Fibroblast of the aortic adventitia (primary cell): ENCODE results near the genes SH2D3C and SLC25A25.

GRCh38 chr9:127154629-127155183 lies 32.3 kb upstream of the ANGPTL2 start:
- CAGE, long polyA plus RNA, result no peak

DNA sequence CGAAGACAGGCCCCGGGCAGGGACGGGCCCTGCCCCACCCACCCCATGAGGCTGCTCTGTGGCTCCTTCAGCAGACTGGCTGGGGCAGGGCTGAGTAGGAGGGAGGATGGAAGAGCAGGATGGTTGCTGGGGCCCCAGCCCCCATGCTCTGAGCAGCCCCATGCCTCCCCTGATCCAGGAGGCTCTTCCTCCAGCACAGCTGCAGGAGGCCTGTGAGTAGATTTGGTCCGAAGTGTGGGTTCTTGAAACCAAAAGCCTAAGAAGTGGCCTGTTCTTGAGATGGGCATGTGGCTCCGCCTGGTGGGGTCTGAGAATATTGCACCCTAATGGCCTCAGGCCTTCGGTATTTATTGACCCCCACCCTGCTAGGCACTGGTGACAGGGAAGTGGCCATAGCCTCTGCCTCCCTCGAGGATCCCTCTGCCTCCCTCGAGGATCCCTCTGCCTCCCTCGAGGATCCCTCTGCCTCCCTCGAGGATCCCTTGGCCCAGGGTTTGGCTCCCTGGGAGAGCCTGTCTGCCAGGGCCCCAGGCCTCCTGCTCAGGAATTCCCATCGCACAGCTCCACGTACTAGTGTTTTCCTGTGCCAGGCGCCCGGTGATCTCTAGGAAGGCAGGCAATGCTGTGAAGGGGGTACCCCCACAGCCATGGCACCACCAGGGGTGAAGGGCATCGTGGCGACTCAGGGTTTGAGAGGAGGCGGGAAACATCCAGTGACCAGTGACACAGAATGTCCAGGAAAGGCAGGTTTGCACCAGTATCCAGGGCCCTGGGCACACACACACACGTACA lies 65.3 kb upstream of the GARNL3 start:
- CAGE, long polyA plus RNA, result no peak

GRCh38 chr9:127384084-127384909 lies 12.7 kb upstream of the SLC2A8 start:
- CAGE, long polyA plus RNA, result no peak

DNA sequence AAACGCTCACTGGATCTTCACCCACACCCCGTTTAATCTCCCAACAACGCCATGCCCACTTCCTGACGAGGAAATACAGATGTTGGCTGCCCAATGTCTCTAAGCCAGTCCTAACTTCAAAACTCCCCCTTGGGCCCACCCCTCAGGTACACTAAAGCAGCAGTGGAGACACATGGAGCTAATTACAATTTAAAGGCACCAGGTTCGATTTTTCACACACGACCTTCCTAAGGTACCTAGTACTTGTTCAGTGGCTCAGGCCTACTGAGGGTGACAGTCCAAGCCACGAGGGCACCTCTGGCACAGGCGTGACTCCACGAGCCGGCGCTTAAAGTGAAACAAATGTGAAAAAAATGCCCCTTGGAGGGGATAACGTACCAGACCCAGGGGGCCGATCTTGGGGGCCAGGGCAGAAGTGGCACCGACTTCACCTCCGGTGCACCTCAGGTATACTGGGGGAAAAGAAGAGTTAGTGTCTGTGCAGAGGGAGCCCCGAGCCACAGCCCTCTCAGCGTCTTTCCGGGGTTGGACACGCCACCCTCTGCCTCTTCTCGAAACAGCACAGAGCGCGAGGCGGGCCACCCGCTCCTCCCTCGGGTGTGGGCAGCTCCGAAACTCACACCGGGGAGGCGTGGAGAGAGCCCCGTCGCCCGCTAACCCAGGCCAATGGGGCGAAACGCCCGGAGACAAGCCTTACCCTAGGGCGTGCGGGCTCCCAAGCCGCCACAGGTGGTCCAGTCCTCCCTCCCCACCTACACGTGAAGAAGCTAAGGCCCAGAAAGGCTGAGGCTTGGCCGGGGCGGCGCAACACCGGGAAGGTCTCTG lies 641 bp downstream of the RPL12 start:
- CAGE, long polyA plus RNA, result no peak

- CAGE, long polyA plus RNA, result no peak
Observed at GRCh38 chr9:127451713-127452693, 693 bp downstream of the LRSAM1 start.

DNA sequence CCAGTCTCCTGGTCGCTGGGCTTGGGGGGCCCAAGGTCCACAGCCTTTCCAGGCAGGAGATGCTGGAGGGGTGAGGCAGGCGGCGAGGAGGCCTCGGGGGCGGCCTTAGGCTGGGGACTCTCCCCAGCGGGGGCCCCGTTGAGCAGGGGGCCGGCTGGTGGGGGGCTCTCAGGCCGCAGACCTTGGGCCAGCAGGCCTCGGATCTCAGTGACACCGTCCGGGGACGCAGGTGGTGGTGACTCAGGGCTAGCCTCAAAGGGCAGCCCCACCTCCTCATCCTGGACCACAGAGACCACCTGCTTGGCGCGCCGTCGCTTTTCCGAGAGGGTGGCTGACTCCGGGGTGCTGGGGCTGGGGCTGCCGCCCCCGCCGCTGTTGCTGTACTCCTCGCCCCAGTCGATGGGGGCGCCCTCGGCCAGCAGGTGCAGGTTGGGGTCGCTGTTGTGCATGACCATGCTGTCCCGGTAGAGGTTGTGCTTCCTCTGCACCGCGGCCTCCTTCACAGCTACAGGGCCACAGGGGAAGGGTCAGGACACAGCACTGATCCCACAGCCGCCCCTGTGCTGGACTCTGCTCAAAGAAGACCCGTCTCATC lies 55.7 kb downstream of the LRSAM1 start:
- CAGE, long polyA plus RNA, result no peak

- CAGE, long polyA plus RNA, result no peak
Observed at GRCh38 chr9:127566192-127566888, 2.5 kb downstream of the NIBAN2 start.

- CAGE, long polyA plus RNA, result no peak
Observed at GRCh38 chr9:127738588-127738861, 3.4 kb upstream of the TOR2A start.

- CAGE, long polyA plus RNA, result no peak
Observed at GRCh38 chr9:127777364-127778006, 981 bp downstream of the SH2D3C start.

- CAGE, long polyA plus RNA, result no peak
Observed at GRCh38 chr9:127778269-127779163, at the start of gene SH2D3C. SH2D3C (minus strand) TSS chr9:127778666.

- CAGE, long polyA plus RNA, result no peak
Observed at GRCh38 chr9:127808809-127809471, 6.3 kb downstream of the FPGS start.

GRCh38 chr9:127824986-127826186 lies 22.7 kb downstream of the FPGS start:
- CAGE, long polyA plus RNA, result no peak

- CAGE, long polyA plus RNA, result no peak
Observed at GRCh38 chr9:127967824-127968569, 12.8 kb downstream of the EEIG1 start.

- CAGE, long polyA plus RNA, result no peak
Observed at GRCh38 chr9:127975441-127976293, 5.1 kb downstream of the EEIG1 start.

DNA sequence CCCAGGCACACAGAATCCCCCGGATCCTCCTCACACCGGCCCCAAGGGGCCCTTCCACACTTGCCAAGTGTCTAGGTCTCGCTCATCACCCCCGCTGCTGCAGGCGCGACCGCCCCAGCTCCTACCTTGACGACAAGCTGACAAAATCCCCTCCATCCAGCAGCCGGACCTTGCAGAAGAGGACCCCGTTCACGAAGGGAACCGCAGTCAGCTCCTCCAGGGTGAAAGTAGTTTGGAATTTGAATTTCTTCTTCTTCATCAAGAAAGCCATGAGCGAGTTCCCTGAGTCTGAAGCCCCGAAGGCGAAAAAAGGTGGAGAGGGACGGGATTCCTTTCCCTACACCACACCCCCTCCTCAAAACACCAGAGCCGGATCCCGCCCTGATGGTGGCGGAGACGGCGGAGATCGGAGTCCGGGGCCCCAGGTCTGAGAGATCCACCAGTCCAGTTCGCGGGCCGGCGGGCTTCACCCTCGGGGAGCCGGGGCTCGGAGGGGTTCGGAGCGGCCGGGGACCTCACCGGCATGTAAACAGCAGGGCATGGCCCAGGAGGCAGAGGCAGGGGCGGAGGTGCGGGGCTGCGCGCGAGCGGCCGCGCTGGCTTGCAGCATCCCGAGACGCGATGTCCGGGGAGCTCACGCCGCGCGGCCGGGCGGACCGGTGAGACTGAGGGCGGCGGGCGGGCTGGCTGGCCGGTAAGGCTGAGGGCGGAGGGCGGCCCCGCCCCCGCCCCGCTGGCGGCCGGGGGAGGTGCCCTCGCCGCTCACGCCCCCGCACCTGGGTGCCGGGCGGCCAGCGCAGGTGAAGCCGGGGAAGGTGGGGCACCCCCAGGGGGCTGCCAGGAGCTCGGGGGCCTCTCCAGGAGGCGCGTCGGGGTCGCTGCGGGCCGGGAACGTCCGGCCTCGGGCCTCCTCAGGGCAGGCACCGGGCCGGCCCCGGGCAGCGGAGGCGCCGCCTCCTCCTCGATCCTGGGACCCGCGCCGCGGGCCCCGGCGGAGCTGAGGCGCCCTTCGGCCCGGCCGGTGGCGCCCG lies 607 bp downstream of the EEIG1 start:
- CAGE, long polyA plus RNA, result no peak

- CAGE, long polyA plus RNA, result no peak
Observed at GRCh38 chr9:128026094-128026666, 40.9 kb downstream of the NAIF1 start.

- CAGE, long polyA plus RNA, result no peak
Observed at GRCh38 chr9:128043385-128044110, 23.6 kb downstream of the NAIF1 start.

- CAGE, long polyA plus RNA, result no peak
Observed at GRCh38 chr9:128068047-128068957, at the start of gene SLC25A25. SLC25A25 (plus strand) TSS chr9:128068232.

DNA sequence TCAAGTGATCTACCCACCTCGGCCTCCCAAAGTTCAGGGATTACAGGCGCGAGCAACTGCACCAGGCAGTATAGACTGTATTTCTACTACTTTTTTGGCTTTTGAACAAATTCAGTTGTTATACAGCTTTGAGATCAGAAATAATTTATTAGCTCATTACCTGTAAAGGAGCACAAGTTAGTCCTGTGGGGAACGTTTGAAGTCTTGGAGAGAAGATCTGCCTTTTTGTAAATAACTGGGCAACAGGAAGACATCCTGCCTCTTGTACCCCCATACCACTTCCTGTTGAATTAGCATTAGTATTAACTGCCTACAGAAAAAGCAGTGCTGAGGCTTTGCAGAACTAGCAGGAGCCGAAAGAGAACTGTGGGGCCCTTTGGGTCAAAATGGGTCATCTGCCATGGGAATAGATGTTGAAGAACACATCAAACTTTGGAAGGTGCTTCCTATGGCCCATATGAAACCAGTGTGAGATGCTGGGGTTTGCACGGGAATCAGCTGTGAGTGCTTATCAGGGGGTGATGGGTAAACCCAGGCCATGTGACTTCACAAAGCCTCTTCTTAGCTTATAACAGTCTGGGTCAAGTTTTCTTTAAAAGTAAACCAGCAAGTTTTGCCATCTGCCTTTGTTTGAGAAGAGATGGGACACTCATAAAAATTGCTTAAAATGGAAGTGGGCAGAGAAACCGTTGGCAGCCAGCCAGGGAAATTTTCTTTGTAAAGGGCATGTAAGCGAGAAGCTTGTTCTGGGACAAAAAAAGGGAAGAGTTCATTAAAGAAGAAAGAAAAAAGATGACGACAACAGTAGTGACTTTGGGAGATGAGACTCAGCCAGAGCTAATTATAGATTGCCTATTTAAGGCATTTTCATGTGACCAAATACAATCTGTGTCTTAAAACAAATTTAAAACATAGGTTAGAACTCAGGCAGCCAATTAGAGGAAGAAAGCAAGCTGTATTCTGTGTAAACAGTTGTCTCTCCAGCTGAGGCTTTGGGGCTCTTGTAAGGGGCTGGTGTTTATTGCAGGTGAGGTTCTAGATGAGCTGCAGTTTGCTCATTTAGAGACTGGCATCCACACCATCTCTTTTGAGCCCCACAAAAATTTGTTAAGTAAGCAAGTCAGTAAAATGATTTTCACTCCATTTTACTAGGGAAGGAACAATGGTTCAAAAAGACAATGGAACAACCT lies 4.3 kb downstream of the SLC25A25 start:
- CAGE, long polyA plus RNA, result no peak

- CAGE, long polyA plus RNA, result no peak
Observed at GRCh38 chr9:128100774-128101583, 26.6 kb downstream of the PTGES2 start.